Jurkat, Clone E6-1 (cell line): ENCODE measurements around a stretch of chr7.

DNA sequence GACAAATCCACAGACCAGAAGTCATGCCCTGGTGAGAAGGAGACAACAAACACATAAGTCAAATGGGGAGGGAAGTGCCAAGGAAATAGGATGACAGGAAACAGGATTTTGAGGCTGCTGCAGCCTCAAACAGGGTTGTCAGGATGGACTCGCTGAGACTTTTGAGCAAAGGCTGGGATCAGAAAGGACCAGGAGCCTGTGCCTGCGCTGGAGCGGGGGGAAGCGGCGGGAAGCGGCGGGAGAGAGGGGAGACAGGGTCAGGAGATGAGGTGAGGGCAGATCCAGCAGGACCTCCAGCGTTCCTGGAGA lies 2.2 kb upstream of the NOM1 start:
- RRBS = no CpG with 5 or more reads among the region's 8 CpGs

DNA sequence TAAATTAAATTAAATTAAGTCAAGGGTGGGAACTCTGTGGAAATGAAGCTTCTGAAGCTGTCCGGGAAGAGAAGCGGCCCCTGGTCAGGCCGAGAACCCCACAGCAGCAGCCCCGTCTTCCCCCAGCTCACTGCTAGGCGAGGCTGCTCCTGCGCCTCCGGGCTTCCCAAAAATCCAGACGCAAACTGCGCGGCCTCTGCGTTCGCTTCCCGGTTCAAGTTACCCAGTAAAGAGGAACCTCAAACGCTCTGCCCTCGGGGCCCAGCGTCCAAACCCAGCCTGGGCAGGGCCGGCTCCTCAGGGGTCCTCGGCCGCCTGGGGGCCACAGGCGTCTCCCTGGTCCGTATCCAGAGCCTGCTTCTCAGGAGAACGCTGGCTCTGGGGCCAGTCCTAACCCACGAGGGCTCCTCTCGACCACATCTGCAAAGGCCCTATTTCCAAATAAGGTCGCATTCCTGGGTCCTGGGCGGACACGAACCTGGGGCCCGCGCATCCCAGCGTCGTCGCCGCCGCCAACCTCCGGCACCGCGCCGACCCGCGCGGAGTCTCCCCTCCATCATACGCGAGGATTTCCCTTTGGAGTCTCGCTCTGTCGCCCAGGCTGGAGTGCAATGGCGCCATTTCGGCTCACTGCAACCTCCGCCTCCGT lies 747 bp upstream of the NOM1 start:
- RRBS = 96% methylated on average over 7 of the region's 49 CpGs

- RRBS = under 1% methylated on average over 11 of the region's 51 CpGs
Measured at GRCh38 chr7:157010961-157011591, 613 bp upstream of the MNX1 start.

GRCh38 chr7:157151490-157152419 lies 13.0 kb downstream of the UBE3C start:
- RRBS = no CpG with 5 or more reads among the region's 9 CpGs

DNA sequence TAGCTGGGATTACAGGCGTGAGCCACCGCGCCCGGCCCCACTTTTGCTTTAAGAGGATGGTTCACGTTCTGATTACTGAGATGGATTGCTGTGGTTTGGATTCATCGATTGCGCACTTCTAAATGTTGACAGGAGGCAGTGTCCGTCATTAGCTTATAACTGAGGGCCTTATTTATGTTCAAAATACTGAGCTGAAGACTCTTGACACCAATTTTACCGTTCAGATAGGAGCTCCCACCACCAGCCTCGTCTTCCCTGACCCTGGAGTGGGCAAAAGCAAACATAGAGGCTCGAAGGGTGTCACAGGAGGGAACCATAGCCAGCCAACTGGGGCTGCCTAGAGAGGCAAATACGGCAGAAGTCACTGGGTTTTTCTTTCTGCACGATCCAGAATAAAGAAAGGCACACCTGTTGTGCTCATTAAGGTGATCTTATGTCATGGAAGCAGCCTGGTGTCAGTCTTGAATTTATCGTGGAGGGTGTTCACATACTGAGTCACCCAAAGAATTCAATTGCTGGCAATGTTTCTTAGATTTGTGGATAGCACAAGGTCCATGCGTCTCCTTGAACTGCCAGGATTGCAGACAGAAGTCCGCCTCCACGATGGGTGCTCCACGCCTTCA lies 65.7 kb upstream of the DNAJB6 start:
- RRBS = no CpG with 5 or more reads among the region's 18 CpGs

- RRBS = no CpG with 5 or more reads among the region's 10 CpGs
Measured at GRCh38 chr7:157357911-157358556, 21.2 kb downstream of the DNAJB6 start.

DNA sequence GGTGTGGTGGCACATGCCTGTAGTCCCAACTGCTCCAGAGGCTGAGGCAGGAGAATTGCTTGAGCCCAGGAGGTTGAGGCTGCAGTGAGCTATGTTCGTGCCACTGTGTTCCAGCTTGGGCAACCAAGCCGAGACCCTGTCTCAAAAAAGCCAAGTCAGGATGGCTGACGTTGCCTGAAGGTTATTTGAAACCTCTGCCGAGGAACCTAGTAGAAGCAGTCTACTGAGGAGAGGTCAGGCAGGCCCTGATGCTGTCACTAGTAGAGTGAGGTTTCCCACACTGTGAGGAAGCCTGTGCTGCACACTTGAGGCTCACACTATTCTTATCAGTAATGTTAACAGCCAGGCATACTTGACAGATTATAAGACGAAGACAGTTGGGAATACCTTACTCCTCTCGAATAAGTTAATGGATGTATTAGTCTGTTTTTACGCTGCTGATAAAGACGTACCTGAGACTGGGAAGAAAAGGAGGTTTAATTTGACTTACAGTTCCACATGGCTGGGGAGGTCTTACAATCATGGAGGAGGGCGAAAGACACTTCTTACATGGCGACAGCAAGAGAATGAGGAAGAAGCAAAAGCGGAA lies 23.0 kb downstream of the DNAJB6 start:
- RRBS = no CpG with 5 or more reads among the region's 11 CpGs

GRCh38 chr7:157373596-157374329 lies 37.0 kb downstream of the DNAJB6 start:
- RRBS = no CpG with 5 or more reads among the region's 18 CpGs

DNA sequence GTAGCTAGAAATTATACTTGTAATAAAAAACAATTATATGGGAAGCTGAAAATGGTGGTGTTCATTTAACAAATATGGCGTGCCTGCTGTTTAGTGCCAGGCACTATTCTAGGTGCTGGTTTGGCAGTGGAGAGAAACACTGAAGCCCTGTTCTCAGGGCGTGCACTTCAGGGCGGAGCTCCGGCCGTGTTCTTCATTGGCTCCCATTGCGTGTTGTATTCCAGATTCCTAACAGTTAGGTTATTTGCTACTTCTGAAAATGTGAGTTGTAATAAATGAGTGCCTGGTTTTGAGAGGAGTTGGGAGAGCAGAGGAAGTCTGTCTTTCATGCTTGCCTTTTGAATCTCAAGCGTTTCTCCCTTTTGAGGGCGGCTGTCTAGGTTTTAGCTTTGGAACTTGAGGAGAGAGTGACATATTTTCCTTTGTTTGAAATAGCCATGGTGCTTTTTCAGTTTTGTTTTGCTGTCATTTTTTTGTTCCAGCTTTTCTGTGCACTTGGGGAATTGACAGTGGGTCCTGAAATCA lies 38.7 kb downstream of the DNAJB6 start:
- RRBS = no CpG with 5 or more reads among the region's 8 CpGs

DNA sequence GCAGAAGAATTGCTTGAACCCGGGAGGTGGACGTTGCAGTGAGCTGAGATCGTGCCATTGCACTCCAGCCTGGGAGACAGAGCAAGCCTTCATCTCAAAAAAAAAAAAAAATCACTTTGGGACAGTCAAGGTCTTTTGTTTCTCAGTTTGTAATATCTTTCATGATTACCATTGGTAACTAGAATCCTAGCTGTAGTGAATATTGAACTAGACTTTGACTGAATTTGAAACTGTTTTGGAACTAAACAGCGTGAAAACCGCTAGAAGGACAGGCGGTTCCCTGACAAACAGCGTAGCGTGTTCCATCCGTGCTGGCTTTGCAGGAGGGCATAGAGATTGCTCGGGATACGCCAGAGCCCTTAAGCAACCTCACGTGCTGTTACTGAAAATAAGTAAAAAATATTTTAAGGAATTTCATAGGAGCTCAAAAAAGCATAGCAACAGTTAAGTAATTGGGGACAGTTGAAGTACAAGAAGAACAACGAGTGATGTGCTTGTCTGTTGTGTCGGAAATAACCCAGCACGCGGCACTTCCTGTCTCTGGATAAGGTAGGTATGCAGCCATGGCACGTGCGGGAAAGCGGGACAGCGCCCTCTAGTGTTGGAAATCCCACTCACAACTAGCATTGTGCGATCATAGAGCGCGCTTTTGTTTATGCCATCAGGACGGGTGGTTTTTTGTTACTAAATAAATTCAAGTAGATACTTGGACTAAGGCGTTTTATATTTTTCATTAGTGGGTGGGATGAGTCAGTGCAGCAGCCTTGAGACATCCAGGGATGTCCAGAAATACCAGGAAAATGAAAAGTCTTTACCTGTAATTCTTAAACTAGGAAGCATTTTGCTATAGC lies 50.2 kb downstream of the DNAJB6 start:
- RRBS = no CpG with 5 or more reads among the region's 25 CpGs

- RRBS = no CpG with 5 or more reads among the region's 7 CpGs
Measured at GRCh38 chr7:157994241-157994546, 593.4 kb downstream of the PTPRN2 start.

DNA sequence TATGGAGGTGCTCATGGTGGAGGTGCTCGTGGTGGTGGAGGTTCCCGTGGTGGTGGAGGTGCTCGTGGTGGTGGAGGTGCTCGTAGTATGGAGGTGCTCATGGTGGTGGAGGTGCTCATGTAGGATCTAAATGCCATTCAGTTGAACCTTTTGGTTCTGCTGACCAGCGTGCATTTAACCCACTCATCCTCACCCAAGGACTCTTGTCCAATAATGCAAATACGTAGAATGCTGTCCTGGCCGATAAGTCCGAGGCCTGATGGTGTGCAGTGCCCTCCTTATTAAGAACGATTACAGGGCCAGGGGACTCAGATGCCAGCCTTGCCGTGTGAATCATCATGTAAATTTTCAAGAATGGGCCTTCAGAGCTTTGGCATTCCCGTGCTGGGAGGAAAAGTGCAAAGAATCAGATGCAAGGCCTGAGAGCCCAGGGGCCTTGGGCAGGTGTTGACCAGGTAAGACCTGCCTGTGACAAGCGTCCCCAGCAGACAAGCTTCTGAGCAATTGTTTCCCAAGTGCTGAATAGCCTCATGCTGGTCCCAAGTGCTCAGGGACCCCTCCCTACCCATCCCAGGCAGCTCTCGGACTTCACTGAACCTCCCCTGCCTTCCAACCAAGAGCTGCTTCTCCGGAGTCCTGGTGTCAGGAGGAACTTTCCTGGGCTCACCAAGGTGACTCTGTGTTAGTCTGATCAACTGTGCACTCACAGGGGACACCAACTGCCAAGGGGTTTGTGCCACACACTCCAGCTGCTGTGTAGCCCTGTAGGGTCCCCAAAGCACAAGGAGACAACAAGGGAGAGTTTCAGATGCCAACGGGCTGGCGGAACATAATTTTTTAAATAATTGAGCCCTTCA lies 515.4 kb downstream of the PTPRN2 start:
- RRBS = no CpG with 5 or more reads among the region's 16 CpGs

DNA sequence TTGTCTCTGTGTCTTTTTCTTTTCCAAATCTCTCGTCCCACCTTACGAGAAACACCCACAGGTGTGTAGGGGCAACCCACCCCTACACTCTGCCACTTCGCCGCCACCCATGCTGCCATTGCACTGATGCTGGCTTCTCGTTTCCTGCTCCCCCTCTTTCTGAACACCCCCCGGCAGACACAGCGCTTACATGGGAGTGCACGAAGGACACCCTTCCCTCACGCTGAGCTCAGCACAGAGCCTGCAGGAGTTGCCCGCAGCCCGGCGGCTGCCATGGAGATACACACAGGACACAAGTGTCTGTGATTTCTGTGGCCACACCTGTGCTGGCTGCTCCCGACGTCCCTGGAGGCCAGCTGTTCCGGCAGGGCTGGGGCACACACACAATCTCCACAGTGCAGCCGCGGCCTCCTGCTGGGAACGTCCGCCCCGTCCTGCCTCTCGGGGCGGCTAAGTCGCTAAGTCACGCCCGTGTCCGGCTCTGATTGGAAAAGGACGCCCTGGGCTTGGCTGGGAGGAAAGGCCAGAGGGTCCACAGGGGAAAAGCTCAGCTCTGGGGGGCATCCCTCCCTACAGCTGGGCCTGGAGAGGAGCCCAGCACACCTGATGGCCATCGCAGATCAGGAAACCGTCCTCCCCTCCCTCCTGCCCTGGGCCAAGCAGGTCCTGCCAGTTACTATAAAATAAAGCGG lies 349.8 kb downstream of the PTPRN2 start:
- RRBS = 93% methylated on average over 2 of the region's 30 CpGs

DNA sequence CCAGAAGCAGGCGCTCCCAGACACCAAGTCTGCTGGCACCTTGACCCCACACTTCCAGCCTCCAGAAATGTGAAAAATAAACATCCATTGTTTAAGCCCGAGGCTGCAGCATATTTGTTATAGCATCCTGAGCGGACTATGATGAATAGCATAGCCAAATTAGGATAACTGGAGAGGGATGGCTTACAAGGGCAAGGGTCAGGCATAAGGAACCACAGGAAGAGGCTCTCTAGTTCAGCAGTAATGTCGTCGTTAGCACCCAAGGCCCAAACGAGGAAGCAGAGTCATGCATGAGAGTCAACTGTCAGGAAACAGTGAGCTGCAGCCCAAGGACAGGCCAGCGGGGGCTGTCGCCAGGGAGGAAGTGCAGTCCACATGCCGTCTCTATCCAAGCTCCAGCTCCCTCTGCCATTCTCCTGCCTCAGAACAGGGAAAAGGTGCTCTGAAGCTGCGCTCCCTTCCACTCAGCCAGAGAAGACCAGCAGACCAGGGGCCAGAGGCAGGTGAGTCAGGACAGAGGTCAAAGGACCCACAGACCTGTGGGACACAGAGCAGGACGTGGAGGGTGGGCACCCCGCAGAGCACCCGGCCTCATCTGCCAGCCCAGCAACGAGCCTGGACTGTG lies 50.4 kb downstream of the PTPRN2 start:
- RRBS = no CpG with 5 or more reads among the region's 14 CpGs

- RRBS = 96% methylated on average over 3 of the region's 9 CpGs
Measured at GRCh38 chr7:158602139-158602550, 14.5 kb upstream of the PTPRN2 start.

- RRBS = no CpG with 5 or more reads among the region's 9 CpGs
Measured at GRCh38 chr7:158759028-158759603, 54.5 kb upstream of the NCAPG2 start.

DNA sequence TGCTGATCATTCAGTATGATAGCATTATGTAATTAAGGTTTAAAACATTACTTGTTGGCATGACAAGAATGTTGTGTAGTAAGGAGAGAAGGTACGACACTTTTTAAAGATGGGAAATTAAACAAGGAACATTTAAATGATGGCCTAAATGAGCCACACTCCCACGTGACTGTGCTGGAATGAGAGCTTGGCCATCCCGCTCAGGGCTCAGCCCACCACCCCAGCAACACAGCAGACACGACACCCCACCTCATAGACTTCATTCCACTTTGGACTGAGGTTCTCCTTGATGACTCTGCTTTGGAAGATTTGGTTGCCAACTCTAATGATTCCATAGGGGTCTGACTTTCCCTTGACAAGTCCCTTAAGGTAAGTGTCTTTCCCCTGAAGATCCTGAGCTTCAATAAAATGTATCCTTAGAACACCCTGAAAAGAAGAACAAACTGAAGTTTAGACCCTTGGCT lies 59.9 kb upstream of the NCAPG2 start:
- RRBS = no CpG with 5 or more reads among the region's 4 CpGs

DNA sequence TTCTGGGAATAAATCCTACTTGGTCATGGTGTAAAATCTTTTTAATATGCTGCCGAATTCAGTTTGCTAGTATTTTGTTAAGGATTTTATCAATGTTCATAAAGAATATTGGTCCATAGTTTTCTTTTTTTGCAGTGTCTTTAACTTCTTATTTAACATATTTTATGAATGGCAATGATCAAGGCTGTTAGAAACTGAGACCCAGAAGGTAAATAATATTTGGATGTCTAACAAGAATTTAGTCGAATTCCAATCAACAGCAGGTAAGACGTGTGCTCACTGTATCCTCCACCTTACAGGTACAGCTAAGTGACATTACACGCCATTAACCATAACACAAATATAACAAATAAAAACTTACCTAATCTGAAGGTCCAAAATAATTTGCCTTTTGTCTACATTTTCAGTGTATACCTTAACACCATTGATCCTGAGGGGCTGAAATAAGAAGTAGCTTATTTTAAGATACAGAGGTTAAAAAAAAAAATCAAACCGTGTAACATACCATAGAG lies 36.0 kb downstream of the ESYT2 start:
- RRBS = no CpG with 5 or more reads among the region's 5 CpGs

DNA sequence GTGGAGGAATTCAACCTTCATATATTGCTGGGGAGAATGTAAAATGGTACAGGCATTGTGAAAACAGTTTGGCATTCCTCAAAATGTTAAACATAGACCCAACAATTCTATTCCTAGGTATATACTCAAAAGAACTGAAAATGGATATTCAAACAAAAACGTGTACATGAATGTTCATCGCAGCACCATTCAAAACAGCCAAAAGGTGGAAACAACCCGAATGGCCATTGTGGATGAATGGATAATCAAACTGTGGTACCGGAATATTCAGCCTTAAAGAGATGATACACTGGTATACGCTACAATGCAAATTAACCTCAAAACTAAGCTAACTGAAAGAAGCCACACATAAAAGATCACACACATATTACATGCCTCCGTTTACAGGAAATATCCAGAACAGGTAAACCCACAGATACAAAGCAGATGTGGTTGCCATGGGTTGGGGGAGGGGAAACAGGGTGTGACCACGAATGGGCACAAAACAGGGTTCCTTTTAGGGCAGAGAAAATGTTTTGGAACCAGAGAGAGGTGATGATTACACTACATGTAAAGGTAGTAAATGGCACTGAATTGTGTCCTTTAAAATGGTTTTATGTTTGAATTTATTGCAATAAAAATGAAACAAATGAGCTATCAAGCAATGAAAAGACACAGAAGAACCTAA lies 16.7 kb downstream of the ESYT2 start:
- RRBS = no CpG with 5 or more reads among the region's 7 CpGs

DNA sequence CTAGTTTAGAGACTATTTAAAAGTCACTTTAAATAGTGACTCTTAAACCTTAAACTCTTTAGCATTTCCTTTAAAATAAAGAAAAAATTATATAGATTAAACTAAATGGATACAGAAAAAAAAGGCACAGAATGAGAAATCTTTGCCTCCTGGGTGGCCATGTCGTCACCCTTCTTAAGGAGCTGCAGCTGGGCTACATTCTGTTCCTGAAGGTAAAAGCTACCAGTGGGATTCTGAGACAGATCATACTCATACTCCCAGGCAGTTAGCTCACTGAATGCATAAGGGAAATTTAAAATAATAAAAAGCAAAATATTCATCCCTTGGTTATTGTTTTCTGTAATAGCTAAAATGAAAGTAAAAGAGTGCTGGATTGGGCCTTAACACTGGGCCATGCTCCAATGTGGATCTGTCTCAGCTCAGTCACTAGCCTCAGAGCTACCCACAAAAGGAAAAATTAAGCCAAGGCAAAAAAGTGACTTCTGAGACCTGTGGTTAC lies 9.0 kb upstream of the DYNC2I1 start:
- RRBS = no CpG with 5 or more reads among the region's 1 CpG